ENCODE measurements around a stretch of chr18.

DNA sequence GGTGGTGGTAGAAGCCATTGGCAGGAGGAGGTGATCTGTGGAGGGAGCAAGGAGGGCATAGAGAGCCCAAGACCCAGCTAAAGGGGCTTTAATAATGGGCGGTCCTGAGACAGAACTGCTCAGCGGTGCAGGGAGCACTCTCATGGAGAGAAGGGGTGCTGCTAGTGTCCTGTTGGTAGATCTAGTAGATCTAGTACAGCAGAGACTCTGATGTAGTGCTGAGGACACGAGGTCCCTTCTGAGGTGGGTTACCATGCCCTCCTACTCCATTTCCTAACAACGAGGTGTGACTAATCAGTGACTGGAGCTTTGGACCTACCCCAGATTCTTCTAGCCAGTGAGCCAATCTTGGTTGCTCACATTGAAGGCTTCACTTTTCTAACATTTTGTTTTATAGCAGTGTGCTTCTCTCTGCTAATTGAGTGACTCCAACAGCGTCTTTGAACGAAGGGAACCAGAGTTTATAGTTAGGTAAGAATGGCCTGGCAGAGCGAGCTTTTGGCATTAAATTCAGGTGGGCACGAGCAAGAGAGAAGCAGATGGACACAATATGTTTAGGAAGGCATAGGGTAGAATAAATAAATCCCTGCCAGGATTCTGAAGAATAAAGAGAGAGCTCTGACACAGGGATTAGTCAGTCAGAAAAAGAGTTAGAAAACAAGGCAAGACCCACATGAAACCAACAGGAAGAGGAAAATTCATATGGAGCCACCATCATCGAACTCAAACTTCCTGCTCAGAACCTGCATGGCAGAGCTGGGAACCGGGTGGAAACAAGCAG lies 306.0 kb upstream of the RAB12 start:
- RRBS = no CpG with 5 or more reads among the region's 10 CpGs

GRCh38 chr18:8378146-8378449 lies 231.1 kb upstream of the RAB12 start:
- RRBS = no CpG with 5 or more reads among the region's 6 CpGs

- RRBS = no CpG with 5 or more reads among the region's 9 CpGs
Observed at GRCh38 chr18:8607764-8608193, 1.5 kb upstream of the RAB12 start.

- RRBS = no CpG with 5 or more reads among the region's 11 CpGs
Observed at GRCh38 chr18:8625553-8626082, 16.4 kb downstream of the RAB12 start.

DNA sequence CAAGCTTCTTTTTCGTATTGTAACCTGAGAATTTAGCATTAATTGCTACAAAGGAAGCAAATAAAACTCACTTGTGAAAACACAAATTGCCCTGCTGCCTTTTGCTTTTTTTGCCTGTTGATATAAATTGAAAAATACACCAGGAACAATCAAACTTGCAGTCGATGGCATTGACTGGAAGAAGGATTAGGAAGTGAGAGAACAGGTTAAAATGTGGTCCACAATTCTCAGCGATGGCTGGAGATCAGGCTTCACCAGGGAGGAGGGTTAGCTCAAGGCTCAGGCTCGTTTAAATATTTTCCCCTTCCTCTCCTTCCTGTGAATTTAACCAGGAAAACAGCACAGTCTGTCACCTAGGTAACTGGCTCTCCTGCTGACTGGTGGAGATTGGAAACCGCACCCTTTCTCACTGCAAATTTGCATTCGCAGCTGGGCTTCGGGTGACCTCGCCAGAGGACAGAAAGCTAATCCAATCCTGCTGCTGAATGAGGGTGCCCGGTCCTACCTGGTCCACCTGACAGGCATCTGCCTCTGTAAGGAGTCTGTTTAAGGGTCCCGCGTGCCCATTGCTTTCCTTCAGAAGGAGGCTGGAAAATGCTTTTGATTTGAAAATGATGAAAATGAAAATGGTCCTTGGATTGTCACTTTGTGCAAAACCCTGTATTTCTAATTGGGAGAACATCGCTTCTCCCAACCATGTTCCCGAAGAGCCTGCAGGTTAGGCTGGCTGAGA lies 43.6 kb upstream of the MTCL1 start:
- RRBS = no CpG with 5 or more reads among the region's 13 CpGs

GRCh38 chr18:8746727-8747054 lies 41.3 kb downstream of the MTCL1 start:
- RRBS = no CpG with 5 or more reads among the region's 9 CpGs

DNA sequence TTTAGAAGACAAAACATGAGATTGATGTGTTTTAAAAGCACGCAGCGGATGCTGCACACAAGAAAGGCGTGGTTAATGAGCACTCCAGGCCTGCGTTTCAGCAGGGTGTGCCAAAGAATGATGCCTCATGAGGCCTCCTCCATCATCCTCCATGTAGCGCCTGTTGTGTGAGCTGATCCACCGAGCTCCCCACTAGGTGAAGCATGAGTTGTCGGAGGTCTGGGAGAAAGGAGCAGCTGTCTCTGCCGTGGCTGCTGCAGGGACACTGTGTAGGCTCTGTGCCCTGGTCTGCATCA lies 60.7 kb downstream of the MTCL1 start:
- RRBS = no CpG with 5 or more reads among the region's 8 CpGs

- RRBS = no CpG with 5 or more reads among the region's 12 CpGs
Observed at GRCh38 chr18:8795819-8796531, 90.6 kb downstream of the MTCL1 start.

GRCh38 chr18:8949063-8949676 lies 153.3 kb upstream of the NDUFV2 start:
- RRBS = no CpG with 5 or more reads among the region's 15 CpGs

- RRBS = no CpG with 5 or more reads among the region's 5 CpGs
Observed at GRCh38 chr18:9001192-9001736, 101.2 kb upstream of the NDUFV2 start.

GRCh38 chr18:9109606-9110395 lies 7.3 kb downstream of the NDUFV2 start:
- RRBS = no CpG with 5 or more reads among the region's 5 CpGs

DNA sequence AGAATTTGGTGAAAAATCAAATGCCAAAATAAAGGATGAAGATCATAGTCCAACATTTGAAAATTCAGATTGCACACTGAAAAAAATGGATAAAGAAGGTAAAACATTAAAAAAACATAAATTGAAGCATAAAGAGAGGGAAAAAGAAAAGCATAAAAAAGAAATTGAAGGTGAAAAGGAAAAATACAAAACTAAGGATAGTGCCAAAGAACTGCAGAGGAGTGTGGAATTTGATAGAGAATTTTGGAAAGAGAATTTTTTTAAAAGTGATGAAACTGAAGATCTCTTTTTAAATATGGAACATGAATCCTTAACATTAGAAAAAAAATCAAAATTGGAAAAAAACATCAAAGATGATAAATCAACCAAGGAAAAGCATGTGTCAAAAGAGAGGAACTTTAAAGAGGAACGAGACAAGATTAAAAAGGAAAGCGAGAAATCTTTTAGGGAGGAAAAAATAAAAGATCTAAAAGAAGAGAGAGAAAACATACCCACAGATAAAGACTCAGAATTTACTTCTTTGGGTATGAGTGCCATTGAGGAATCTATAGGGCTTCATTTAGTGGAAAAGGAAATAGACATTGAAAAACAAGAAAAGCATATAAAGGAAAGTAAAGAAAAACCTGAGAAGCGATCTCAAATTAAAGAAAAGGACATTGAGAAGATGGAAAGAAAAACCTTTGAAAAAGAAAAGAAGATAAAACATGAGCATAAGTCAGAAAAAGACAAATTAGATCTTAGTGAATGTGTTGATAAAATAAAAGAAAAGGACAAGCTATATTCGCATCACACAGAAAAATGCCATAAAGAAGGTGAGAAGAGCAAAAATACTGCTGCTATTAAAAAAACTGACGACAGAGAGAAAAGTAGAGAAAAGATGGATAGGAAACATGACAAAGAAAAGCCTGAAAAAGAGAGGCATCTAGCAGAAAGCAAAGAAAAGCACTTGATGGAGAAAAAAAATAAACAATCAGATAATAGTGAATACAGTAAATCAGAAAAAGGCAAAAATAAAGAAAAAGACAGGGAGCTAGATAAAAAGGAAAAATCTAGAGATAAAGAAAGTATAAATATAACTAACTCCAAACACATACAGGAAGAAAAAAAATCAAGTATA lies 79.1 kb upstream of the TWSG1 start:
- RRBS = no CpG with 5 or more reads among the region's 5 CpGs

DNA sequence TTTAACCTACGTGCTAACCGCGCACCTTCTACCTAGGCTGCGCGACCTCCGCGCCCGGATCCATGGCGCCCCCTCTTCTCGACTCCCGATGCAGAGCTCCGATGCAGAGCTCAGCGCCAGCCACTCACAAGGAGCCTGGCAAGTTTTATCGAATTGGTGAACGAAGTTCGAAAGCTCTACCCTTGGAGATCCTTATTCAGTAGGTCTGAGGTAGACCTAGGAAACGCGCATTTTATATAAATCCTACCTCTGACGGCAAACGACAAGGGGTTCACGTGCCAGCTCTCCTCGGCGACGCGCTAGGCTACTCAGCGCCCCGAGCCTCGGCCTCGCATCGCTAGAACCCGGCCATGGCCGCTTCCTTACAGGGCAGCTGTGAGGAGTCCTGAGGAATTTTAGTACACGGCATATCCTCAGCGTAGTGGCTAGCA lies 668 bp upstream of the TWSG1 start:
- RRBS = no CpG with 5 or more reads among the region's 34 CpGs

DNA sequence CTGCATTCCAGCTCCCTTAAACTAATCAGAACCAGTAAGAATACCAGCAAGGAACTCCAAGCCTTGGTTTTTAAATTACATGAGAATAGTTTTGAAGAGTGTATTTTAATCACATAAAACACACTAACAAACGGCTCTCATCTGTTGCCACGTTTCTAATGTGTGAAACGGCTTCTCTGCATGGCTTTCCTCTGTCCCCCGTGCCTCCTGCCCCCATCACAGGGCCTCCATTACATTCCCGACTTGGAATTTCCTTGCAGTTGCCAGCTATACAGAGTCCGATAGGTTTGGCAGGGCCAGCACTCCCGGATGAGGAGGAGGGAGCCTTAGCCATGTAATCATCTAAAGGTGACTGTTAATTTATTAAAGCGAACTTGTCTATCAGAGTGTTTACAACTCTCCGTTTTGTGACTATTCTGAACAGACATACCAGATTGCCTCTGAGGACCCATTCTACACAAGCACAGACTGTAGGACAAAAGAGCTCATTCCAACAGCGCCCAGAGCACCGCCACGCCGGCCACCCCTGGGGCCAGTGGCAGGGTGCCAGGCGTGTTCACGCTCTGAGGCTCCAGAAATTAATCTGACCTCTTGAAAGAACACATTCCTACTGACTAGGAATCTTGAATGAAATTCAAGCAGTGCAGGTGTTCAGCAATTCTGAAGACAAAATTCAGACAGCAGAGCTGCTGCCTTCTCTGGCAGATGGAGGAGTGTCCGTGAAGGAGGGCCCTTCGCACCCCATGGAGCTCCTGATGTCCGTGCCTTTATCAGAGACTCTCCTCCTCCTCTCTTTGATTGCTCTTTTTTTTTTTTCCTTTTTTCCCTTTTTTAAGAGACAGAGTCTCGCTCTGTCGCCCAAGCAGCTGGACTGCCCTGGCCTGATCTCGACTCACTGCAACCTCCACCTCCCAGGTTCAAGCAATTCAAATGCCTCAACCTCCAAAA lies 58.1 kb upstream of the RALBP1 start:
- RRBS = no CpG with 5 or more reads among the region's 21 CpGs

GRCh38 chr18:9428787-9429406 lies 46.4 kb upstream of the RALBP1 start:
- RRBS = no CpG with 5 or more reads among the region's 7 CpGs

- RRBS = no CpG with 5 or more reads among the region's 9 CpGs
Observed at GRCh38 chr18:9473965-9474462, 1.3 kb upstream of the RALBP1 start.

- RRBS = no CpG with 5 or more reads among the region's 3 CpGs
Observed at GRCh38 chr18:9580704-9580903, 33.8 kb downstream of the PPP4R1 start.

GRCh38 chr18:9594789-9595660 lies 19.3 kb downstream of the PPP4R1 start:
- RRBS = no CpG with 5 or more reads among the region's 1 CpG

DNA sequence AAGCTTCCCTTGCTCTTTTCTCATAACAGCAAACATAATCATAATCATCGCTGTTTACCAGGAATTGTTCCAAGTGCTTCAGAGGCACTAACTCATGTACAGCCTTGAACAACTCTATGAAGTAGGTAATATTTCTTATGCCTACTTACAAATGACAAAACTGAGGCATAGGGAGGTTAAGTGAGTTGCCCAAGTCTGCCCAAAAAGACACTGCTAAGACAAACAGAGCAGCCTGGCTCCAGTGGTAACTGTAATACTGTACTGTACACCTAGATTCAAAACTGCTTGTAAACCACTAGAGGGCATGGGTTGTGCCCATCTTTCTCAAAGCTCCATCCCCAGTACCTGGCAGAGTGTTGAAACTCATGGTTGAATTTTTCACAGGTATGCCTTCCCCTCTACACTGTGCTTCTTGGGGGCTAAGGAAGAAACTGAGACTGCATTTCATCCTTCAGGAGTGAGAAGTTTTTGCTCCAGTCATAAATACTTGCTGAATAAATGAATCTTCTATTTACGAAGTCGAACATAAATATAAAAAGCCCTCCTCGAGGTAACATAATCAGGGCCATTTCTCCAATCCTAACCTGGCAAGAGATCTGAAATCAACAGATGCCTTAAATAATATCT lies 2.1 kb downstream of the PPP4R1 start:
- RRBS = no CpG with 5 or more reads among the region's 4 CpGs

Data from renal cortical epithelial cell (primary cell).